ENCODE measurements around a stretch of chr22.

GRCh38 chr22:46694746-46695612 lies 43.1 kb downstream of the CERK start:
- PRO-cap: no peak

DNA sequence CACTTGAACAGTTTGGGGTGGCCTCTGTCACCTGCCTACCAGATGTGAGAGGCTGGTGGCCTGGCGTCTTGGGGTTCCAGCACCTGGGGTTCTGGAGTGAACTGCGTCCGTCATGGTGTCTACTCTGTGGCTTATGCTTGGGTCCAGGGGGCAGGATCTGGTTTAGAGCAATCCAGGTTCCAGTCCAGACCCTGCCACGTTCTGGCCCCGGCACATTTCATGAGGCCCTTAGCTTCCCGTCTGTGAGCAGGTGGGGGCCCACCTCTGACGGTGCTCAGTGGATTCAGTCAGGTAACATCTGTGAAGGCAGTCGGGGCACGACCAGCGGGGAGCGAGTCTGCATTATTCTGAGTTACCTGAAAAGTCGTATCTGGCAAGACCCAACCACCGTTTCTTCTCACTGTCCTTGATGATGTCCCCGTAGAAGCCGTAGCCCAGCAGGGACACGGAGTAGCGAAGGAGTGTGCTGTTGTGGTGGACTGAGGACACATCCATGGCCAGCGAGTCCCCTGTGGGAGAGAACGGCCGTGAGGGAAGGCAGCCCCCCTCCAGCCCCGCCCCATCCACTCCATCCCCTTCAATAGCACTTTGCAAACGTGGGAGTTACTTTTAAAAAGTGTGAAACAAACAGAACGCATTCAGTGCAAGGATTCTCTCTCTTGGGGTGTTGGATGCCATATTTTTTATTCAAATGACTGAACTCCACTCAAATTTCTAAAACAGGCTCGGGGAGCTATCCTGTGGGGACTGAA lies 38.9 kb downstream of the CERK start:
- PRO-cap: no peak

GRCh38 chr22:46730498-46731030 lies 7.5 kb downstream of the CERK start:
- PRO-cap: no peak

- PRO-cap: no peak
These were observed 14.8 kb downstream of the TBC1D22A start for GRCh38 chr22:46776976-46777927.

DNA sequence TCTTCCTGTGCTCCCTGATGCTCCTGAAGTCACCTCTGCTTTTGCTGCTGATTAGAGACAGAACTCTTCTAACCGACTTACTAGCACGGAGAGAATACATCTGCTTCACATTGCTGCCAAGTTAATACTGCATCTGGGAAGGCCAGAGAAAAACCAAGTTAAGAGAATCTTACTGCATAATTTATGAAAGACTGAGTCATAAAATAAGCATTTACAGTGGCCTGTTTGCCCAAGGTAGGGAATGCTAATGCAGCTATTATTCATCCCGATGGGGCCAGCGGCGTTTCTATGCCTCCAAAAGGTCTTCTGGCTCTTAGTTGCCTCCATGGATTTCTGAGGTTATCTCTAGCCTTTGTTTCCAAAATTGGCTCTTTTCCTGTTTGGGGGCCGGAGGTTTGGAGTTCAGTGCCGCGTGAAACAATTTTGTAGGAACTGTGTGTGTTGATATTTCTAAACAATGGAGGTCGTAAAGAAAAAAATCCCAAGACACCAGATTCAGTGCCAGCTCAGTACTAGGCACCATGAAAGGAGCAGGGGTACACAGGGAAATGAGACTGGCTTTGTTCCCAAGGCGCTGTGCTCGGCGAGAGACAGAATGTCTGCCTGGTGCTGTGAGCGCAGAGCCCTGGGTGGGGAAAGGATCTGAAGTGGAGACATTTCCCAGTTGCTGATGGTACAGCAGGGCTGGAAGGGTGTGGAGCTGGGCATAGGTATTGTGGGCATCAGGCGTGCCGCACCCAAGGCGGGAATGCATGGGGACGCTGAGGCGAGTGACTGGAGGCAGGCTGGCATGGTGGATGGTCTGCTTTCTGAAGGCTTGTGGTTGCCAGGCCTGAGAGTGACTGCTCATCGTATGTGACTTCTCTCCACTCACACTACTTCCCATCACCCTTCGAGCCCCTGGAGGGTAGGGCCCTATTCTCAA lies 67.2 kb downstream of the TBC1D22A start:
- PRO-cap: no peak

DNA sequence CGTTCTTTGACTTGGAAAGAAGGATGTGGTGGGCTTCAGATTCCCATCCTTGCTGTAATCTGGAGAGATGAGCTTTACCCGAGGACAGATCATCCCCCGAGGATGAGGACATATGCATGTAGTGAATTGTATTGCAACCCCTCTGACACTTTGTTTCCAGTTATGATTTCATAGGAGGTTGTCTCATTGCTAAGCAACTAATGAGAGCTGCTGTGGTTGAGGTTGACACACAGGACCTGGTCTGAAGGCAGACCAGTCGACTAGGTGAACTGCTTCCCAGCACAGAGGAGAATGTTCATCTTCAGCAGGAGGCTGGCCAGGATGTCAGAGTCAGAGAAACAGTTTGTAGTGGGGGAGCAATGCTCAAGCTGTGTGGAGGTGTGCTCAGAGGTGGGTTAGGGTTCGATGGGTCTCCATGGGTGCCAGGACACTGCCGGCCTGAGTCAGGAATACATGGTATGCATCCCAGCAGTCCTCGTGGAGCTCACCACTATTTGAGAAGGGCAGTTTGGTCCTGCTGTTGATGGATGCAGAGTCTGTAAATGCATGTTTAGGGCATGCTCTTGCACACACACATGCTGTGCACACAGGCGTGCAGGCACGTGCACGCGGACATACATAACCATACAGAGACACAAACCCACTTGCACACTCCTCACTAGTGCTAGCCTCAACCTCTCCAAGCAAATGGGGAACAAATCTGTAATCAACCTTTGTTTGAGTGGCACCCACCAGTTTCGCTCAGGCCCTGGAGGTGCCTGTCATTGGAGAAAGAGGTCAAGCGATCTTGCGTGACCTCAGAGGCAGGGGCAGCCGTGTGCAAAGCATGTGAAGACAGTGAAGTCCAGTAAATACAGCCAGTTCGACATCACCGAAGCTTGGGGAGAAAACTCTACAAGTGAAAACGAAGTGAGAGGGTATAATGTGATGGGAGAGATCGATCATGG lies 153.8 kb downstream of the TBC1D22A start:
- PRO-cap: no peak

GRCh38 chr22:46916892-46917872 lies 154.7 kb downstream of the TBC1D22A start:
- PRO-cap: no peak

DNA sequence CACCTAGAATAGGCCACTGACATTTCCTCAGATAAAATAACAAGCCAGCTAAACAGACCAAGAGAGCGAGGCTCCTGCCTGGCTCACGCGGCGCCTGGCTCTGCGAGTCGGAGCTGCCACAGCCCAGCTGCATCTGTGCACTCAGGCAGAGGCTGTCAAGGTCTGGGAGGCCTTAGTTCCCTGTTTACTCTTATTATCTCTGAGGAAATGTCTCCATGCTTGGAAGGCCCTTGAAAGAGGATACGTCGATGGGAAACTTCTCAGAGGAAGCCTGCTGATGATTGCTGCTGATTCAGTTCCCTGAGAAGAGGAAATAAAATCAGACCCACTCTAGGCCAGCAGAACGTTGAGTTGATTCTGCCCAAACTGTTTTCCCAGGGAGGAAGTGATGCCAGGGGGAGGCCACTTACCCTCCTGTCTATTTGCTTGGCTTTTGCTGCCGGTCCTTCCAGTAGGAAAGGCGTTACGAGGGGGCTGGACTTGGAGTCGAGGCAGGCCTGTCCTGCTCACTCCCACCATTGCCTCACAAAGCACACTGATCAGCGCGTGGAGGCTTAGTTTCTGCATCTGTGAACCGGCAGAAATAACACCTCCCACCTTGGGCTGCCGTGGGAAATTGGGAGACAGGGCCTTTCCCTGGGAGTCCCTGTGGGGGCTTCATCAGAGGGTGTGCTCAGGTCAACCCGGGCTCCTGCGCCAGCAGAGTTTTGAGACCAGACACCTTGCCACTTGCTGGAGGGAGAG lies 208.9 kb downstream of the TBC1D22A start:
- PRO-cap: no peak

DNA sequence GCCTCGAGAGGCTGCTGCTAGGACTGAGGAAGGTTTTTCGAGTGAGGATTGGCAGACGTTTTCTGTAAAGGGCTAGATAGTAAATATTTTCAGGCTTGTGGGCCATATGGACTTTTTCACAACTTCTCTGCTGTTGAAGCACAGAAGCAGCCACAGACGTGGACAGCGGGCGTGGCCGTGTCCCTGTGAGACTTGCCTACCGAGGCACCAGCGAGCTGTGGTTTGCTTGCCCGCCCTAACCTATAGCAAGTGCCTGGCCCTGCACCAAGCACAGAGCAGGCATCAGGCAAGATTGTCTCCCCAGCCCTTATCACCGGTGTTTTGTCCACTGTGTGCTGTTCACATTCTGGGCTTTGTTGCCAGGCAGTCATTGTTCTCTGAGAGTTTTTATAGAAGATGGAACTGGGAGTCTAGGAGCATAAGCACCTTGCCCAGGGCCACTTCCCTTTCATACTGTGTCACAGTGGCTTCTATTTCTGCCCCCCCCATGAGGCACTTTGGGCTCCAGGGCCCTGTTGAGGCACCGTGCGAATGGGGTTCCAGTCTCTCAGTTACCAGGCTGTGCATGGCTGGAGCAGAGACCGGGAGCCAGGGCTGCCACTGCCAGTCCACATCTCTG lies 279.4 kb downstream of the TBC1D22A start:
- PRO-cap: no peak

DNA sequence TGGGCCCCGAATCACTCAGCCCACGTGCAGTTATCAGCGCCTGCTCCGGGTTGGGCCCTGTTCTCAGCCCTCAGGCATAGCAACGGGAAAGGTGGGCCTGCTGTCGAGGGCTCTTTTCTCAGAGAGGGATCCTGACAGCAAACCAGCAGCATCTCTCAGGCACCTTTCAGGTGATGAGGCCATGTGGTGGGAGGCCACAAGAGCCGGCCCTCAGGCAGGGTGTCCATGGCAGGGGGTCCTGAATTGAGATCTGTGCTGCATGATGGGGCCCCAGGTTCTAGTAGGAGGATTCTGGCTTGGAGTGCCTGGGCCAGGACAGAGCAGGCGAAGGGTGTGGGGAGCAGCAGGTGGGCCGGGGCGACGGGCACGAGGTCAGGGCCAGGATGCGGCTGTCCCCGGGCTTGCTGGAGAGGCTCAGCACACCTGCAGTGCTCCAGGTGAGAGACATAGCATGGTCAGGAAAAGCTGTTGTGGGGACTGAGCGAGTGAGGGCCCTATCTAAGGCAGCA lies 280.6 kb downstream of the TBC1D22A start:
- PRO-cap: no peak

GRCh38 chr22:47088467-47088942 lies 326.1 kb downstream of the TBC1D22A start:
- PRO-cap: no peak

GRCh38 chr22:47117023-47117437 lies 354.6 kb downstream of the TBC1D22A start:
- PRO-cap: no peak

- PRO-cap: no peak
These were observed 391.3 kb downstream of the TBC1D22A start for GRCh38 chr22:47153681-47154286.

DNA sequence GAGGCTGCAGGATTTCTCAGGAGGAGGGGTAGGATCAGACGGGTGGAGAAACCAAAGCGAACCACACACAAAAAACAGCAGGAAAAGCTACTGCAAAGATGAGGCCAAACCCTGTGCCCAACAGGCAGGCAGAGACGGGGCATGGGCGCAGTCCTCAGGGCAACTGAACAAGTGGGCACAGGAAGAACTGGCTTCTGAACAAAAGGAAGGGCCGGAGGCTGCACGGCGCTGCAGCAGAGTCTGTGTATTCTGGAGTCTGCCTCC lies 701.0 kb upstream of the TAFA5 start:
- PRO-cap: no peak

DNA sequence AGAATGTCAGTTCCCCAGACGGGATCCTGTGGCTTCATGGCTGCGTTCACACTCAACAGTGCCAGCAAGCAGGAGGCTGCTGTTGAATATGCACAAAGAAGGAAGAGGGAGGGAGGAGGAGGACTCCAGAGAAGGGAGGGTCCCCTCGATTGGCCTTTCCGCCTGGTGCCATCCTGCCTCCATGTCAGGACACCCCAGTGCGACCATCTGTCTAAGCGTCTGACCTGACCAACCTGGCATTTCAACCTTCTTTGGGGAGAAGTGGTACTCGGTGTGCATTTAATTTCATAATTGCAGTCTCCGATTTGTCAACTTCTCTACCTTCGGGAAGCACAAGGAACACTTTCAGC lies 235.1 kb upstream of the TAFA5 start:
- PRO-cap: no peak

GRCh38 chr22:48301493-48301897 lies 187.9 kb upstream of the TAFA5 start:
- PRO-cap: no peak

DNA sequence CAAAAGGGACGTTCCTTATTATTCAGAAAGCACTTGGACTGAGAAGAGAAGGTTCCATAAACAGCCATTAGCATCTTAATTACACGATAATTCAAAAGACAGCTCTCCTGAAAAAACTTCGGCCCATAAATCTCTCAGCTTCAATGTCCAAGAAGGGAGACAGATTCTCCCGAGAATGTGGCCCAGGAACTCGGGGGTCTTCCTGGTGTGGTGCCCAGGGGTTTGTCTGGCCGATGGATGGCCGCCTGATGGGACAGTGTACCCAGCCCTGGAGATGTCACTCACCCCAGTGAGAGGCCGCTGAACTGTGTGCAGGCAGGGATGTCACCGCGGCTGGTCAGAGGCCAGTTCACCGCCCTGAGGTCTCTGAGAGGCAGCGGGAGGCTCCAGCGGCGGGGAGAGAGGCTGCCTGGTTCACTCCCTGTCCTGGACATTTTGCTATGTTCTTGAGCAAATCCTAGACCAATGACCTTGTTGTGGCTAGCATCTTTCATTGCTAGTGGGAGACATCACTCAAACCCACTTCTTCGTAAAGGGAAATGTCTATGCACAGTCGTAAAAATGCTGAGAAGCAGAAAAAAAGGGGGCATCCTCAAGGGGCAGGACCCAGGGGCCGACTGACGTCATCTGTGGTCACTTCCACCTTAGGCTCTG lies 11.2 kb upstream of the TAFA5 start:
- PRO-cap: no peak

DNA sequence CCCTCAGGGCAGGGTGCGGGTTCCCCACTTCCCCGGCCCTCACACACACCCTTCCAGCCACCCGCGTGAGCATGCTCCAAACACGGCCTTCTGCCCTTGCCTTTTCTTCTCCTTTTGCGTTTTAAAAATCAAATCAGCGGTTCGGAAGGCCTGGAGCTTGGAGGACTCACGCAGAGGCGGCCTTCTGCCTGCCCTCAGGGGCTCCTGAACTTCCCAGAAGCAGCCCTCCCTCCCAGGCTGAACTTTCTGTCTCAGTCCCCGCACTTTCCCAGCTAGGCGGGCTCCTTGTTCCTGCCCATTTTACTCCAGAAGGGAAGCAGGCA lies 98.3 kb downstream of the TAFA5 start:
- PRO-cap: no peak

- PRO-cap: no peak
These were observed 630.3 kb downstream of the TAFA5 start for GRCh38 chr22:49119573-49120124.

- PRO-cap: no peak
These were observed 648.6 kb downstream of the BRD1 start for GRCh38 chr22:49178937-49179700.

Data from SUDHL5 (cell line).